ENCODE measurements around the genes TPPP and ZDHHC11B.

DNA sequence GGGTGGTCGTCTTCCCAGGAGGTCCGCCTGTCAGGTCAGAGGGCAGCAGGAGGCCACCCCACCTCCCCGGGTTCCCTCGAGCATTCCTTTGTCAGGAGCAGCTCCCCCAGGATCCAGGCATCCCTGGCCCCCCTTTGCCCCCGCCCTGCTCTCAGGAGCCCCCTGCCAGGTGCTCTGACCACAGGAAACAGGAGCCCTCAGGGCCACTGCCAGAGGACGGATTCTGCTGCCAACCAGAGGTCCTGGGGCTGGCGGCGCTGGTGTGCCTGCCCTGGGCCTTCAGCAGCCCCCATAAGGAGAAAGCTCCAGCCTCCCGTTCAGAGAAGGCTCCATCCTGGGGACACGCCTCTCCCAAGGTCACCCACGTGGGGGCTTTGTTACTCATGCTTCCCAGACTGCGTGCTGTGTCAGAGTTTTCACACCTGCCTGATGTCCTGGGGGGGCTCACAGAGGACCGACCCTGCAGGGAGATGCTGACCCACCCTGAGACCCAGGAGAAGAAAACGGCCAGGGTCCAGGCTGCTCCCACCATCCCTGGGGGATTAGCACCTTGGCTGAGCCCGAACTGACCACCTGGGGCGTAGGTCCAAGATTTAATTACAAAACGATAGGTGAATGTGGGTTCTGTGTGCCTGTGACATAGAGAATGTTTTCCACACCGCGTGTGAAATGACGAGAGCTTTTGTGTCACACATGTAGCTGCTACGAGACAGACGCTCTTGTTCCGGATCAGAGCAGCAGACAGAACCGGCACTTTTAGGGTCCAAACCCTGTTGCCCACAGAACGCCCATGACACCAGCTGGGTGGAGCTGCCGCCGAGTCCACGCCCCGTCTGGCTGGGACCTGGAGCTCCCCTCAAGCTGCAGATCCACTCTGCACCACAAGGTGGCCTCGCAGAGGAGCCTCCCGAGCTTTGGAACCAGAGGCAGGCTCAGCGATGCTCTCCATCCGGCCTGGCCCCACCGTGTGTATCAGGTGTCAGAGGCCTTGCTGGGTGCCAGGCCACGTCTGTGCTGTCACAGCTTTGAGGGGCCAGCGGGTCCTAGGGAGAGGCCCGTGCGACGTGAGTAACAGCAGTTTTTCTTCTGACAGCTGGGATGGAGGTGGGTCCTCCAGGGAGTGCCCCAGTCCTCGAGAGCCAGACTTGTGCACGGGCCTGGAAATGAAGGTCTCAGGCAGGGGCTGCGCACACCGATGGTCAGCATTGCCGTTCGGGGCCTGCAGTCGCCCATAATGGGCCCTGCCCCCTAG is 3.0 kb upstream of the LRRC14B start:
- RRBS = no CpG with 5 or more reads among the region's 46 CpGs

GRCh38 chr5:218460-219414 is 617 bp downstream of the SDHA start:
- RRBS = 2% methylated on average over 21 of the region's 74 CpGs

DNA sequence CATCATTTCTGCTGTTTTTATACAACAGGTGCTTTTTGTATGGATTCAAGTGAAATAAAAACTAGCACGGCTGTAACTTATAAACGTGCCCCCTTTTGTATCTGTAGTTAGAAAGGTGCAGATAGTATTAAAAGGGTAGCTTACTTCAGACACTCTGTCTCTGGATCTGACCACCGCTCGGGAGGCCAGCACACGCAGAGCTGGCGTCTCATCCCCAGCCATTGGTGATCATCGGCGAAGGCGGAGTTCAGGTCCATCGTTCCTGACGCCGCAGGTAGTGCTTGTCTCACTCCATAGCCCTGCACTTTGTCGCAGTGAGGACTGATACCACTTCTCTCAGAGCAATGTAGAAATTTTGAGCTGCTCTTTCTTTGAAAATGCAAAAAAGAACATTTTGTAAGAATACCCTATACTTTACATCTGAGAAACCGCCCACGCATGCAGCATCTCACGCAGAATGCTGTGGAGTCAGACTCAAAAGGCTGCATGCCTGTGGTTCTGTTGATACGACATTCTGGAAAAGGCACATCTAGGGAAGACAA is 19.6 kb downstream of the SDHA start:
- RRBS = no CpG with 5 or more reads among the region's 17 CpGs

- RRBS = no CpG with 5 or more reads among the region's 8 CpGs
These were observed 8.1 kb upstream of the PDCD6 start for GRCh38 chr5:263159-263854.

DNA sequence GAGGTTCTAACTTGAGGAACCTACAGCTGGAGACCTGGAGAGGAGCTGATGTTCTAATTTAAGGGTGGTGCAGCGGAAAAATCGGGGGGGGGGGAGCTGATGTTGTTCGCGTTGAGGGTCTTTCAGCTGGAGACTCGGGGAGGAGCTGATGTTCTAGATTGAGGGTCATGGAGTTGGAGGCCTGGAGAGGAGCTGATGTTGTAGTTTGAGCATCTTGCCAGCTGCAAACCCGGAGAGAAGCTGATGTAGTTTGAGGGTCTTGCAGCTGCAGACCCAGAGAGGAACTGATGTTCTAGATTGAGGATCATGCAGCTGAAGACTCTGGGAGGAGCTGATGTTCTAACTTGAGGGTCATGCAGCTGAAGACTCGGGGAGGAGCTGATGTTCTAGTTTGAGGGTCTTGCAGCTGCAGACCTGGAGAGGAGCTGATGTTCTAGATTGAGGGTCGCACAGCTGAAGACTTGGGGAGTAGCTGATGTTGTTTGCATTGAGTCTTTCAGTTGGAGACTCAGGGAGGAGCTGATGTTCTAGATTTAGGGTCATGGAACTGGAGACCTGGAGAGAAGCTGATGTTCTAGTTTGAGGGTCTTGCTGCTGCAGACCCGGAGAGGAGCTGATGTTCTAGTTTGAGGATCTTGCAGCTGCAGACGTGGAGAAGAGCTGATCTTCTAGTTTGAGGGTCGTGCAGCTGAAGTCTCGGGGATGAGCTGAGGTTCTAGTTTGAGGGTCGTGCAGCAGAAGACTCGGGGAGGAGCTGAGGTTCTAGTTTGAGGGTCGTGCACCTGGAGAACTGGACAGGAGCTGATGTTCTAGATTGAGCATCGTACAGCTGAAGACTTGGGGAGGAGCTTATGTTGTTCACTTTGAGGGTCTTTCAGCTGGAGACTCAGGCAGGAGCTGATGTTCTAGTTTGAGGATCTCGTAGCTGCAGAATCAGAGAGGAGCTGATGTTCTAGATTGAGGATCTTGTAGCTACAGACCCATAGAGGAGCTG is 11.0 kb downstream of the PDCD6 start:
- RRBS = no CpG with 5 or more reads among the region's 17 CpGs

GRCh38 chr5:505781-506571 is 18.3 kb downstream of the SLC9A3 start:
- RRBS = 73% methylated on average over 9 of the region's 31 CpGs

- RRBS = no CpG with 5 or more reads among the region's 15 CpGs
These were observed 24.0 kb upstream of the SLC9A3 start for GRCh38 chr5:548104-548728.

DNA sequence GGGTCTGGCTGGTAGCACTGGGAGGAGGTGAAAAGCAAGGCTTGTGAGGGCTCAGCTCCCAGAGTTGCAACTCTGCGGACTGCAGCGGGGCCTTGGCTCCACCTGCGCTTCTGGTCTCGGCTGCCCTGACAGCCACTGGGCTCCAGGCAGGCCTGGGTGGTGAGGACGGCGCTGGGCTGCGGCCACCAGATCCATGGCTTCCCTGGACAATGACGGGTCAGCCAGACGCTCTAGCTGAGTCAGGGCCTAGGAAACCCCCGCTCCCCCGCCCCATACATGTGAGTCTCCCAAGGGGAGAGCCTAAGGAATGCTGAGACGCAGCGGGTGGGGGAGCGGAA is 31.7 kb upstream of the SLC9A3 start:
- RRBS = no CpG with 5 or more reads among the region's 14 CpGs

DNA sequence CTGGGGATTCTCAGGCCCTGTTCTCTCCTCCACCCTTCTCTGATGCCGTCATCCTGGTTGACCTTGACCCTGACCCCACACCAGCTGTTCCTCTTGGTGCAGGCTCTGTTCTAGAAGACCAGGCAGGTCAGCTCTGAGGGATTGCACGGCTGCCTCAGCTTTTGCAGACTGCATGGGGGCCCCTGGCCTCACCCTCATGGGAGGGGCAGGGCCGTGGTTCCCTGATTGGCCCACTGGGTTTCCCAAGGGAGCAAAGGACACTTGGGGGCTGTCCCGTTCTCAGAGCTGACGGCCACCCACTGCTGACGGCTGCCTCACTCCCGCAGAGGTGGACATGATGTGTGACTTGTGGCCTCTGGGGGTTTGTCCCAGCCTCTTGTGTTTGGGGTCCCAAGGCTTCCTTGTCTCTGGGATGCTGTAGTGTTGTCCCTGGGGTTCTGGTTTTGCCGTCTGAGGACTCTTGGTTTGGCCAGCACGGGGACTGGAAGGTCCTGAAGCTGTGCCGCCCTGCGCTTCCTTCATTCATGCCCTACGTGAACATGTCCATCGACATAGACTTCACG is 34.4 kb downstream of the CEP72 start:
- RRBS = no CpG with 5 or more reads among the region's 14 CpGs

- RRBS = no CpG with 5 or more reads among the region's 29 CpGs
These were observed 20.4 kb downstream of the TPPP start for GRCh38 chr5:672644-673346.

DNA sequence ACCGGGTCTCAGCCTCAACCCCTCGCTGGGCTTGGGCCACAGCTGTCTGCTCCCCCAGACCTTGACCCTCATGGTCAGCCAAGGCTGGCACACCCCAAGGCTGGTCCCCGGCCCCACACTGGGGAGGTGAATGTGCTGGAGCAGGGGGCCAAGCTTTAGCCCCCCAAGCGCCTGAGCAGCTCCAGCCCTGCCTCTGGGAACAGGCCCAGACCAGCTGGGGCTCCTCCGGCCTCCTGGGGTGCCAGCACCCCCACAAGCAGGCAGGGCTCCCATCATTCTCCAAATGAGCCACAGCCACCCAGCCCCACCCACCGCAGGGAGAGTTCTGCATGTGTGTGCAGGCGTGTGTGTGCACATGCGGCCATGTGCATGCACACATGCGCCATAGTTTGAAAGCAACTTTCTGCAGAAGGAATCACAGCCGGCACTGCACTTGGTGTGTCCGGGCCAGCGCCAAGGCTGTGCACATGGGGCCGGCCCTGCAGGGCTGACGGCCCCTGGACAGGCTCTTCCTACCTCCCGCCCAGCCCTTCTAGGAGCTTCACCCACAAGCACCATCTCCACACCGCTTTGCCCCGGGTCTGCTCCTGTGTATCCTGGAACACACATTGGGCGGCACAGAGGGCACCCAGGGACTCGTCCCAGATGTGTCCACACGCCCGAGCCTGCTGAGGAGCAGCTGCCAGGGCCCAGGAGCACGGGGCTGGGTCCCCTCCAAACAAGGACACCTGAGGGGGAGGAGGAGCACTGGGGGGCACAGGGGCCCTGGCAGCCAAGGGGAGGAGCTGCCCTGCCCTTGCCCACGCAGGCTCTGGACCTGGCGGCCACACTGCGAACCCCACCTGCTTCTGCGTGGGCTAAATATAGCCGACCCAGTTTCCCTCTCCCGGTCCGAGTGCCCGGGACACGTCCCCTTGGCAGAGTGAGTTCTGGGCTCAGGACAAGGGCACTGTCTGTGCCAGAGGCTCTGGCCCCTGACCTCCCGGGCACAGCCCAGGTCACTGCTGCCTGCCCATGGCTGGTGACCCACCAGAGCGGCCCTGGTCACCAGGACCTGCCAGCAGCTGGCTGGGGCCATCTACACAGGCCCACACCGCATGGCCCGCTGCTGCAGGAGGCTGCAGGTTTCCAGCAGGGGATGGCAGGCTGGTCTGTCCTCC is 19.2 kb downstream of the TPPP start:
- RRBS = 20% methylated on average over 11 of the region's 35 CpGs

GRCh38 chr5:683566-683910 is 9.6 kb downstream of the TPPP start:
- RRBS = 24% methylated on average over 2 of the region's 10 CpGs

DNA sequence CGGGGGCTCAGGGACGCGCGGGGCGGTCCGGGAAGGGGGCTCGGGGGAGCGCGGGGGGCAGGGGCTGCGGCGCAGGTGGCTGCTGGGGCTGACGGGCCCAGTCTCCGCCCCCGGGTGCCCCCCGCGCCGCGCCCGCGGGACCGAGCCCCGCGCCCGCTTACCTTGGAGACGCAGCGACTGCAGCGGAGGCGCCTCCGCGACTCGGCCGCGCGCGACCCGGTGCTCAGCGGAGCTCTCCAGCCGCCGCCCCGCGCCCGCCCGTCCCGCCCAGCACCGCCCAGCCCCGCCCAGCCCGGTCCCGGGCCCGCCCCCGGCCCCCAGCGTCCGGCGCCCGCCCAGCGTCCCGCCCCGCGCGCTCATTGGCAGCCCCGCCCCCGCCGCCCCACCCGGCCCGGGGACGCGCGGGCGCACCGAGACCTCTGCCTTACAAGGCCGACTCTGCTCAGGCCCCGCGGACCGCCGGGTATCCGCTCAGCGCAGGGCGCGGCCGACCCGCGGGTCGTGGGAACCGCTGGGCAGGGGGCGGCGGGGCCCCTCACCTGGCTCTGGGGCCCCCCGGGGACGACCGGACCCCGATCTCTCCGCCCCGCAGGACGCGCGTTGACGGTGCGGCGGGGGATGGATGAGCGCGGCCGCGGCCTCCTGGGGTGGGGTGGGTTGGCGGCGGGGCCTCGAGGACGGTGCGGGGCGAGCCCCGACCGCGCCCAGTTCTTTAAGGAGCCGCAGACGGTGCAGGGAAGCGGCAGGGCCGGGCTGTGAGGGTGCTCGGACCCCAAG is at the start of gene TPPP:
TSS of gene TPPP (minus strand) at position 236 of the 777 bp plus-strand sequence.
- RRBS = under 1% methylated on average over 44 of the region's 115 CpGs

DNA sequence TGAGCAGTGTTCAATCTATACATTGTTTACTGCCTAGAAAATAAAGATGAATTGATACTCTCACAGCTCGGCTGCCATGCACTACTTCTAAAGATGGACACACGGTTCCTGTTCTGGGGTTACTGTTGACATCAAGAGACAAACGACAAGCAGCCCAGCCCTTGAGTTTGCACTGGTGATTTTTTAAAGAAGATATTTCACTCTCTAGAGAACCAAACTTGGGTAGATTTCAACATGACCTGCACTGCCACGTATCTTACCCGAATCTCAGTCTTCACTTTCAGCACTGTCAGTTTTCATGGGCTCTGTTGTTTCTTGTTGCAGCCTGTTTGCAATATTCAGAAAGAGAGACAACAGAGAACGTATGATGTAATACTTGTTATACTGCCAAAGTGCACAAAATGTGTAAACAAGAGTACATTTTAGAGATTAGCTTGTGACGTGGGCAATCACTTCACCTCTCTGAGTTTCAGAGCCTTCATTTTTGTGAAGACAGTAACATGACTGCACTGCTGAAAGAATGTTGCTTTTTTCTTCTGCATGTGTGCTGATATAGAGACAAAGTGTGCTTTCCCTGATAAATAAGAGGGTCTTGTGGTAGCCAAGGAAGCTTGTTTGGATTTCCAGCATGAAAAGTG is 23.5 kb upstream of the TPPP start:
- RRBS = no CpG with 5 or more reads among the region's 7 CpGs

GRCh38 chr5:776805-777202 is 7.7 kb downstream of the ZDHHC11B start:
- RRBS = no CpG with 5 or more reads among the region's 16 CpGs

DNA sequence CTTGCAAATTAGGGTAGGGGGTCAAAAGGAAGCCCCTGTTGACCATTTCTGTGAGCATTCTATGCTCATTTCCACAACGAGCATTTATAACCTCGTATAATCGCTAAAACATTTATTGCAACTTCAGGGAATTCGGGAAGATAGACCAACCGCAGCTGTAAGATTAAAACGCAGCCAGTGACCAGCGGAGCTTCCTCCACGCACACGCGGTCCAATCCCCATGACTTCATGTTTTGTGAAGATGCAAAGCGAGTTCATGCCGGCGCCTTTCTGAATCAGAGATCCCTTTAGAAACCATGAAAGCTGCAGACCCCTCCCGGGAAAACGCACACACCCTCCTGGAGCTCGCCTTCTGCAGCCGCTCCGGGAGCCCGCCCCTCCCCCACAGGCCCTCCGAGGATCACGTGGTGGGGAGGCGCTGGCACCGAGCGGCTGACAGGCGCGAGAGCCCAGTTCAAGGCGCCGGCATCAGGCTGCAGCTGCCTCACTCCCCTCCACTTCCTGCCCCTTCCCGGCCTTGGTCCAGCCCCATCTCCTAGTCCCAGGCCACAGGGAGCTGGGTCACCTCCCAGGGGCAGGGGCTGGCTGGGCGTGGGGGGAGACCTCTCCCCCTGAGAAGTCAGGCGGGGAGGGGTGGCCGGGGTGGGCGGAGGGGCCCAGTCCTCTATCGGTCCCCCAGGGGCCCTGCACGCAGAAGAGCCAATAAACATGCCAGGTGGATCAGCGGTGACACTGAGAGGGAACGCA is 1.5 kb downstream of the ZDHHC11B start:
- RRBS = under 1% methylated on average over 5 of the region's 37 CpGs

GRCh38 chr5:784487-785333 is at the start of gene ZDHHC11B:
ZDHHC11B (minus strand) TSS chr5:784729.
- RRBS = 2% methylated on average over 16 of the region's 105 CpGs

DNA sequence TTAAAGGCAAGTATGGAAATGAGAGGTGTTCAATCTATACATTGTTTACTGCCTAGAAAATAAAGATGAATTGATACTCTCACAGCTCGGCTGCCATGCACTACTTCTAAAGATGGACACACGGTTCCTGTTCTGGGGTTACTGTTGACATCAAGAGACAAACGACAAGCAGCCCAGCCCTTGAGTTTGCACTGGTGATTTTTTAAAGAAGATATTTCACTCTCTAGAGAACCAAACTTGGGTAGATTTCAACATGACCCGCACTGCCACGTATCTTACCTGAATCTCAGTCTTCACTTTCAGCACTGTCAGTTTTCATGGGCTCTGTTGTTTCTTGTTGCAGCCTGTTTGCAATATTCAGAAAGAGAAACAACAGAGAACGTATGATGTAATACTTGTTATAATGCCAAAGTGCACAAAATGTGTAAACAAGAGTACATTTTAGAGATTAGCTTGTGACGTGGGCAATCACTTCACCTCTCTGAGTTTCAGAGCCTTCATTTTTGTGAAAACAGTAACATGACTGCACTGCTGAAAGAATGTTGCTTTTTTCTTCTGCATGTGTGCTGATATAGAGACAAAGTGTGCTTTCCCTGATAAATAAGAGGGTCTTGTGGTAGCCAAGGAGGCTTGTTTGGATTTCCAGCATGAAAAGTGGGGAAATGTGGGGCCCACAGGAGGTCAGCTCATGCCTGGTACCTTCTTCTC is 16.4 kb upstream of the ZDHHC11B start:
- RRBS = no CpG with 5 or more reads among the region's 7 CpGs

DNA sequence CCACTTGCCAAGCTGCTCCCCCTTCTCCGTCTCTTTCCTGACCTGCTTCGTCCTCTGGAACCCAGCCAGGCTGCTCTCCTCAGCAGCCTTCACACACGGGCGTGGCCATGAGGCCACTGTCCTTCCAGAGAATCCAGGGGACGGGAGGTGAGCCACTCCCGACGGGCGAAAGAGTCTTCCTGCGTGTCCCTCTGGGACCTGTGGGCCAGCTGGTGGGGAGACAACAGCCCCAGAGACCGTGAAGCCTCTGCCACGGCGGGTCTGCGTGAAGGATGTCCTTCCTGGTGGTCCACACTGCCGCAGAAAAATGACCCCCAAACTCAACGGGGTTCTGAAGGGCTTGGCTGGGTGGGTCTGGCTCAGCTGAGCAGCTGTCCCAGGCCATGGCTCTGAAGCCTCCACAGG is 47.5 kb upstream of the NKD2 start:
- RRBS = no CpG with 5 or more reads among the region's 15 CpGs

GRCh38 chr5:980074-980628 is 28.5 kb upstream of the NKD2 start:
- RRBS = 6% methylated on average over 3 of the region's 19 CpGs

Measured in brain (tissue), 1 donor.